Measurements from ENCODE around the genes CHL1 and GRM7.

DNA sequence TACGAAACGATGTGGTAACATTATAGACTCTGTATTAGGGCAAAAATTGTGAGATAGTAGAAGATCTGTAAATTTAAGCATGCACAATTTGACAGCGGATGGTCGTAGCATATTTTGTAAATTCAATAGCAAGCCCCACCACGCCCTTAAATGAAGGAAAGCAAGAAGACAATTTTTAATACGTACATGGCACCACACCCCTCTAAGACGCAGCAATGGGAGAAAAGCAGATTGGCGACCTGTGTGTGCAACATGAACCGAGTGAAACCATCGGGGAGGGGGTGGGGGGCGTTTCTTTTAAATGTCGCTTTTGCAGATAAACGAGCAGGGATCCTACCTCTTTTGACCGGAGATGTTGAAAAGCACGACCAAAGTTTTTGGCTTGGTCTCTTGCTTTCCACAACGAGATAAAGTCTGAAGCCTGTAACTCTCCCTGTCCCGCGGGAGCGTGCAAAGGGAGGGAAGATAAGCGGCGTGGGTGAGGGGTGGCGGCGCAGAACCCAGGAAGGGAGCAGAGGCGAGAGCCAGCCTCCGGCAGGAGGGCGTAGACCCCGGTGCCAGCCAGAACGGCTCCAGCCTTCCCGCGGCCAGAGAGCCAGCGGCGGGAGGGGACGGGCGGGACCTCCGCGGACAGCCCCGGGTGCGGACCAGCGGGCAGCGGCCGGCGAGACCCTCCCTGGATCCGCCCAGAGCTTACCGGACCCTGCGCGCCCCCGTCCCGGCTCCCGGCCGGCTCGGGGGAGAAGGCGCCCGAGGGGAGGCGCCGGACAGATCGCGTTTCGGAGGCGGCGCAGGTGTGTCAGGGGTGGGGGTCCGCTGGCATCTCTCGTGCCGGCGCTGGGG, at the start of gene CHL1:
CHL1 (plus strand) TSS at position 494 of the 843 bp plus-strand sequence.
- RRBS, result 84% methylated on average over 21 of the region's 64 CpGs

DNA sequence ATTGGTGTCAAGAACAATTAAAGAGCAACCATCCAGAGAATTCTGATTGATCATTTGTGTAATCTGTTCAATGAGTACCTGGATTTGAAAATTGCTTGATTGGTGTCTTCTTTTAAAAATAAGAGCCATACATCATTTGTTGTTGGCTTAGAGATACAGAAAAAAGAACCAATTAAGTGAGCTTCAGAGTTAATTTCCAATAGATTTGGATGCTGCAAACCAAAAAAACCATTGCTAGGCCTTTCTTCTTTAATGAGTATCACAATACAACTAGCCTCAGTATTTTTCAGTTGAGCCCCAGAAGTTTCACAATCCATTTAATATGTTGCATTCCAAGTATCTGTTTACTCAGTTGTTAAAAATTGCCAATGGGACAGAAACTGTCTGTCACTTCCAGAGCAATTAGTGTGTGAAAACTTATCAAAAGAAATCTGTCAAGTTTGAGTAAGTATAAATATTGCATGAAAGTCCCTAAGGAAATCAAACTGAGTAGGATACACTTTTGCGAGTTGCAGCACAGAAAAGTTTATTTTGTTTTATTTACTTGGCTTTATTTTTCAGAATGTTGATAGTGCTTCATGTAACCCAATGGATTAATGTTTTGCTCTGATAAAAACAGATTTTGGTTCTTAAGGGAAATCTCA, 247.8 kb downstream of the IL5RA start:
- RRBS, result no CpG with 5 or more reads among the region's 1 CpG

DNA sequence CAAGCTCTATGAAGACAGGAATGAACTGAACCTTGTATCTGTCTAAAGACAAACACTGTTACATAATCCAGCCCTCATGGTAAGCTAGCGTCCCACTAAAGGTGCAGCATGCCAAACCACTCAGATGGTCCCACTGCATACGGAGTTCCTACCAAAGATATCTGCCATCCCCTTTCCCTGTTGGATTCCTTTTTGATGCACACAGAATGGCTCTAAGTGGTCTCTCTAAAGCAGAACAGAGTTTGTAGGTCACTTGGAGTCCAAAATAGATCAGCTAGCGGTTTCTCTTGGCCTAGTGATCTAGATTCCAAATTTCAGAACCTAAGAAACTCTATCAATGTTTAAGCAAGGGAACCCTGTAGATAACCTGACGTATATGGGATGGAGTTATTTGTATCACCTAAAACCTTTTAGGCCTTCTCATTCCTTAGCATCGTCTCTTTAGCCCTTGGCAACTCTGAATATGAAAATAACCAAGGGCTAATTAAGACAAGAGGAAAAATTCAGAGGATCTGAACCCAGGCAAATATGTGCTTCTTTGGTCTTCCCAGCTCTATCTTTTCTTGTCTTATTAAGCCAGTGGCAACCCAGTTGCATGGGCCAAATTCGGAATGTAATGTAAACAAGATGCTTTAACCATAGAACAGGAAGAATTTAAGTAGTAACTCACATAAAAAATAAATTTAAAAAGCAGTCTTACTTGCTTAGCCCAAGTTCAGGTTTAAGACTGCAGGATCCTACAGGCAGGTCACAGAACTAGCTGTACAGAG, 16.4 kb downstream of the CRBN start:
- RRBS, result no CpG with 5 or more reads among the region's 6 CpGs

DNA sequence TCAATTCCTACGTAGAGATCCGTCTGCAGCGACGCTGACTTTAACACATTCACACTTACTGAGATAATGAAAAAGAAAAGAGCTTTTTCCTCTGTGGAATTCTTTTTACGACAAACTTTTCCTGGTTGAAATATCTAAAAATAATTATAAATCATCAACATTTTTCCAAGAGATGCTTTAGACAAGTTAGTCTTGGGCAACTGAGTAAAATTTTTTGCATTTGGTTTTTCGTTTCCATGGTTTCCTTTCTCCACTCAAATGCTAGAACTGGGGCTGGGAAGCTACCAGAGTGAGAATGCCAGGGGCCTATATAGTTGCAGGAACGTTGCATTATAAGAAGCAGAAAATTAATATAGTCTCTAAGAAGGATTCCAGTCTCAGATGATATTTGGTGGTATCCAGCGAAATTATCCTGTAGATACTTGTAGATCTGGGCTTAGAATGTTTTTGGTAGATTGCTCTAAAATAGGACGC, 8.2 kb upstream of the SETMAR start:
- RRBS, result no CpG with 5 or more reads among the region's 9 CpGs

GRCh38 chr3:4320325-4321078, 17.3 kb downstream of the SETMAR start:
- RRBS, result no CpG with 5 or more reads among the region's 2 CpGs

- RRBS, result no CpG with 5 or more reads among the region's 2 CpGs
Measured at GRCh38 chr3:4340975-4341419, 37.8 kb downstream of the SETMAR start.

- RRBS, result no CpG with 5 or more reads among the region's 3 CpGs
Measured at GRCh38 chr3:4582632-4583015, 89.5 kb downstream of the ITPR1 start.

DNA sequence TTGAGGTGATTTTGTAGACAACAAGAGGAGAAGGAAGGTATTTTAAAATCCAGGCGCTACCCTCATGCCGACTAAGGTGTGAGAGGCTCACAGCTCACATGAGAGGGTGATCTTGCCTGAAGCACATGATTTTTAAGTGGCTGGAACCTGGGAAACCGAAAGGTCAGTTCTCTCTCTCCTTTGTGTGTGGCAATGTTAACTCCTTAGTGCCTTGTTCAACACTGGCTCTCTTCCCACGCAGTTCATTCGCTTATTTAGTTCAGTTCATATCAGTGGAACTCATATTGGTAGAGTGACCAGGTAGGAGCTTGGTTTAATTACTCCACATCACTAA, 236.2 kb downstream of the ITPR1 start:
- RRBS, result no CpG with 5 or more reads among the region's 5 CpGs

GRCh38 chr3:4740062-4740746, 239.0 kb upstream of the BHLHE40 start:
- RRBS, result no CpG with 5 or more reads among the region's 4 CpGs

DNA sequence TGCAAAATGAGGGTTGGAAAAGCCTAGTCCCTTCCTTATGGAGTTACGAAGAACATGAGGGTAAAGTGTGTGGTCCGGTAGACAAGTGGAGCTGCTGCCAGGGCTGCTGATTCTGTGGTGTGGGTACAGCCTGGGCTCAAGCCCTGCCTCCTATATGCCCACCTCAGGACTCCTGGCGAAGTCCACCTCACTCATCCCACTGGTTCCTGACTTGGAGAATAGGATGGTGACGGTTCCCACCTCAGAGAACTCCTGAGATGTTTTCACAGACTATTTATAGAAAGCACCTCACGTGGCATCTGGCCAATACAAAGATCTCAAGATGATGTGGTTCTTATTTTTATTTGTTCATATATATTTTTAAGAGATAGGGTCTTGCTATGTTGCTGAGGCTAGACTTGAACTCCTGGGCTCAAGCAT, 236.9 kb upstream of the BHLHE40 start:
- RRBS, result no CpG with 5 or more reads among the region's 5 CpGs

DNA sequence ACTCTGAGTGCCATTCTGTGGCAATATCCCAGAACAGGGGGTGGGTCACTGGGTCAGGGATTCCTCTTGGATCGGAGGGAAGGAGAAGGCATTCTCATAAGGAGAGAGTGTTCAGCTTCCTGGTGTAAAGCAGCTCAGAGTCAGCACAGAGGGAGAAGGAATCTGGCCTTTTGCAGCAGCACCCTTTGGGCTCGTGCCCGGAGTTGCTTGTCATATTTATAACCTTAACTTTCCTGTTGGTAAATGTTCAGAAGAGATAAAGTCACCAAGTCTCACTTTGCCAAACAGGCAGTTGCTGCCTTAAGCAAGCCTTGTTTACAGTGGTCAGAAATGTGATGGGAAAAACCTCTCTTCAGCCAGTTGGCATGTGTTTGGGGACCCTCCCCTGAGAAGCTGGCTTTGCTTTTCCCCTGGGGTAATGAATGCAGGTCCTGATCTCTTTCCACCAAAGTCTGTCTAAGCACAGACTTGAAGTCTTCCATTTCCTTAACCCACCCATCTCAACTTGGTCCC, 207.0 kb upstream of the BHLHE40 start:
- RRBS, result no CpG with 5 or more reads among the region's 3 CpGs

- RRBS, result no CpG with 5 or more reads among the region's 9 CpGs
Measured at GRCh38 chr3:4773032-4773522, 206.2 kb upstream of the BHLHE40 start.

DNA sequence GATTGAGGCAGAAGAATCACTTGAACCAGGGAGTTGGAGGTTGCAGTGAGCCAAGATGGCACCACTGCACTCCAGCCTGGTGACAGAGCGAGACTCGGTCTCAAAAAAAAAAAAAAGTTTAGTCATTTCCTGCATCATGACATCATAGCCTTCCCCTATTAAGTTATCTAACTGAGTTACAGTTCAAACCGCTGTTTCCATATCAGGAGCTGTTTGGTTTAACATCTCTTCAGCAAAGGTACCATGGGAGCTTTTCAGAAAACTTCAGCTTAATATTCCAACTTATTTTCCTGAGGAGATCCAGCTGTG, 77.5 kb upstream of the BHLHE40 start:
- RRBS, result no CpG with 5 or more reads among the region's 3 CpGs

- RRBS, result 3% methylated on average over 3 of the region's 23 CpGs
Measured at GRCh38 chr3:4978724-4979051, 549 bp upstream of the BHLHE40 start.

GRCh38 chr3:4982709-4983214, 3.5 kb downstream of the BHLHE40 start:
- RRBS, result 79% methylated on average over 5 of the region's 21 CpGs

GRCh38 chr3:5138606-5139027, 16.5 kb downstream of the ARL8B start:
- RRBS, result no CpG with 5 or more reads among the region's 3 CpGs

GRCh38 chr3:5181060-5182425, 6.0 kb upstream of the EDEM1 start:
- RRBS, result no CpG with 5 or more reads among the region's 9 CpGs

DNA sequence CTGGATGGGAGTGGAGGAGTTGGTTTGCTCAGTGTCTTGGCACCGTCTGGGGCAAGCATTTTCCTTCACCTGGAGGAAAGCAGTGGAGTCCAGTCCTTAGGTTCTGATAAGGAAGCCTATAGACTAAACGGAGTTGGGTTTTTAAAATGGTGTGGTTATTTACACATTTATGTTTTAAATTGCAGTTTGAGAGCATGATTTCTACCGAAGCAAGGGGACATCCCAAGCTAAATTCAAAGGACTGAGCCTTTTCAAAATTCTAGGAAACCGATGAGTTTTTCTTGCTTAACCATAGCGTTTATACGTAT, 1.7 kb downstream of the EDEM1 start:
- RRBS, result no CpG with 5 or more reads among the region's 6 CpGs

DNA sequence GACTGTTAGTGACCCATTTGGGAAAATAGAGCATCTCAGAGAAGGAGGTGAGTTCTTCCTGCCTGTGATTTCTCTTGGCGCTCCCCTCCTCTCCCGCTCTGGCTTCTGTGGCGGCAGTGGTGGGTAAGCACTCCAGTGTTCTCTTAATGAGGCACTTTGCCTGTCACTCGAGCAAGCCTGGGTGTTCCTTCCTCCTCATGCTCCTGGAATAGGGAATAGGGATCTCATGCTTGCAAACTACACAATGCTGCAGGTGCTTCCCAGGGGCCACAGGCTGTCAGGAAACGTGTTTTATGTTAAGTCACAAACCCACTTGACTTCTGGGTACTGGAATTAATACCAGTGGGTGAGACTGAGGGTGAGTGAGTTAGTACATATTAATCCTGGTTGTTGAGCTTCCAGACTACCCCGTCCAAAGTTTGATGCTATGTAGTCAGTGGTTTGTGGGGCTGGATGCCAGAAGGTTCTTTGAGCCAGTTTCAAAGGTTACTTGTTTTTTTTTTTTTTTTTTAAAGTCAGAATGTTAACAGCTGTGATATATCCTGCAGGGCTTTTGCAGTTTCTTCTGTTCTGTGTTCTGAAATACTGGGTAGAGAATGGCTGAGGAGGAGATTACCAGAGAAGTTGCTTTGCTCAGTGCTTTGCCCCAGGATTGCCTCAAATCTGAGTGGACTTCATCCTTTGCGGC, 30.5 kb downstream of the EDEM1 start:
- RRBS, result no CpG with 5 or more reads among the region's 7 CpGs

DNA sequence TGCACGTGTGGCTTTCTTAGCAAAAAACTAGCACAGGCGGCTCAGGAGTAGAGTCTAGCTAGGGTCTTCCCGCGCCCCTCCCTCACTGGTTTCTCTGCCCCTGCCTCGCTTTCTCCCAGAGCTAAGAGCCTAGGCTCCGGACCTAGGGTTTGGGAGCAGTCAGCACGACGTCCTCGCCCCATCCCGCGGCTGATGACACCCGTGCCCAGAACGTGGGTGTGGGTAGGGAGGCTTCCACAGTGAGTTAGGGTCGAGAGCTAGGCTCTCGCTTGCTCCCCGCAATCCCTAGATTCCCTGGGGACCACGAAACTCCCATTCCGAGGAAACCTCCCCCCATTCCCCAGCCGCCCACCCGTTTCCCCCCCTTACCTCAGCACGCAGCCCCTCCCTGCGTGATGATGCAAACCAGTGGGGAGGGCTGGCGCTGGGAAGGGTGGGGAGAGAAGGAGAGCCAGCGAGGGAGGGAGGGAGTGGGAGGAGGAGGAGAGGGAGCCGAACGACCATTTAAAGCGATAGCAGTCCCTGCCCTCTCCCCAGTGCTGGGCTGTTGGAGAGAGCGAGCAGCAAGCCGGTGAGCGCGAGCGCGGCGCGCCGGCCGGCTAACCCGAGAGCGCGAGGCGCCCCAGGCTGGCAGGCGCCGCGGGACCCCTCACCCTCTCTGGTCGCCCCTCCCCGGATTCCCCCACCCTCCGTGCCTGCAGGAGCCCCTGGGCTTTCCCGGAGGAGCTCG, at the start of gene GRM7:
GRM7 (plus strand) TSS at position 536 of the 730 bp plus-strand sequence.
- RRBS, result 48% methylated on average over 3 of the region's 49 CpGs